Measurements from ENCODE around the gene LEAP2.

GRCh38 chr5:132677175-132677663 is 3.4 kb downstream of the IL4 start:
- PRO-cap = no peak
- RAMPAGE, long total RNA, 3 experiments = no peak in any of the 3 experiments

- PRO-cap = no peak
- RAMPAGE, long total RNA, 3 experiments = no peak in any of the 3 experiments
Measured at GRCh38 chr5:132749887-132750115, 2.6 kb downstream of the CCNI2 start.

DNA sequence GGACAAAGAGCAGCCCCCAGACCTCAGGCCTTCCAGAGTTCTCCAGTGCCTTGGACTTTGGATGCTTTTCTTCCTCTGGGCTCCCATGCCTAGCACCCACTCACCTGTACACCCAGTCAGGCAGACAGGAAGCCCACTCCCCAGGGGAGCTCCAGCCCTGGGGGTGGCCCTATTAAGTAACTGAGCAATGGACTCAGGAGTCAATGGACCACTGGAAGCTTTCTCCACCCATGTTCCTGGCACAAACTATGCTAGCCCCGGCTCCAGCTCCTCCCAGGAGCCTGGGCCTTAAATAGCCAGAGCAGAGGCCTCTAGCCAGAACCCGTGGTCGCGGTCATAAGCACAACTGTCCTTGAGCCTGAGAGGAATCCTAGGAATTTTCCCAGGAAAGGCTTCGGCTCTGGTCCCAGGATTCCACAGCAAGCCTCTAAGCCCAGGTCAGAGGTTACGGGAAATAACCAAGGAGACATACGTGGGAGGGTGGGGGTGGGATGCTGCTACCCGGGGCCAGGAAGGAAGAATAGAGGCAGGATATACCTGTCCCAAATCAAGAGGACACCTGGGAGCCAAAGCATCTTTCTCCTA is 5.5 kb downstream of the SEPTIN8 start:
- PRO-cap = bidirectional peak, plus-strand start at position 318 of the sequence, minus-strand start at position 265 of the sequence
- RAMPAGE, long total RNA, 3 experiments = no peak in any of the 3 experiments

DNA sequence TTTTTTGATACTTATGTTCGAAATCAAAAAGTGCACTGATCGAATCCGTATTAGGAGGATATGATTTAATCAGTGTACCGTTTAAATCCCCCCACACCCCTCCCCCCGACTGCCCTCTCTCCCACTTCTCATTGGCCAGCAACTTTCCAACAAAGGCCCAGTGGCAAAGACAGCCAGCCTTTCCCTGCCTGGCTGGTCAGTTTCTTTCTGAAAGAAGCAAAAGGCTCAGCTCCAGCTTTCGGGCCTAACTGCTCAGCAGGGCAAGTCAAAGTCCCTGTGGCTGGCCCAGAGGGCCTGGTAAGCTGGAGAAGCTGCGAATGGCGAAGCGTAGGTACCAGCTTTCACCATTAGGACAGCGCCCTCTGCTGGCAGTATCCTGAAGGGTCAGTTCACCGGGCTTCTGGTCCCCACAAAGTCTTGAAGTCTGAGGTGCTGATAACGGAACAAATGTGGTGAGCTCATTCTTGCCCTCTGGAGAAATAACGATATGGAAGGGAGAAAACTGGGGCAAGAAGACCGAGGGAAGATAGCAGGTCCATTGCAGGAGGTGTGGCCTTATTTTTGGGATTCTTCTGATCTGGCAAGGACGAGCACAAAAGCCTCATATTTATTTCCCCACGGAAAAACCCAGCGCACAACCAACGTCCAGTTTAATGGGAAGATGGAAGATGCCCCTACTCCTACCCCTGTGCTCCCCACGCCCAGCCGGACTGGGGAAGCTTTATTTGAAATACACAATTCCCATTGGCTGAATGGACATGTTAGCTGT is 7.0 kb downstream of the SOWAHA start:
- PRO-cap = no peak
- RAMPAGE, long total RNA, 3 experiments = no peak in any of the 3 experiments

DNA sequence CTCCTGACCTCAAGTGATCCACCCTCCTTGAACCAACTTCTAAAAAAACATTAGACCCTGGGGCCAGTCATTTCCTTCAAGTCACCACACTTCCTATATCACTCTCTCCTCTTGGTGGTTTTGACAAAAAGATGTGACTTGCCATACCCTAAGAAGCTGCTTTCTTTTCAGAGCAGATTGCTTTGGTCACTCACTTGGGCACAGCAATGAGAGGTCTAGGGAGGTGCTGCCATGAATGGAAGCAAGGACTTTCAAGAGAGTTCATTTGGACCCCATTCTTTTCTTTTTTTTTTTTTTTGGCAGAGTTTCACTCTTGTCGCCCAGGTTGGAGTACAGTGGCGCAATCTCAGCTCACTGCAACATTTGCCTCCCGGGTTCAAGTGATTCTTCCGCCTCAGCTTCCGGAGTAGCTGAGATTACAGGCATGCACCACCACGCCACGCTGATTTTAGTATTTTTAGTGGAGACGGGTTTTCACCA is 11.1 kb upstream of the SHROOM1 start:
- PRO-cap = no peak
- RAMPAGE, long total RNA, 3 experiments = no peak in any of the 3 experiments

- PRO-cap = no peak
- RAMPAGE, long total RNA, 3 experiments = no peak in any of the 3 experiments
Measured at GRCh38 chr5:132867274-132868051, 1.0 kb downstream of the UQCRQ start.

- PRO-cap = no peak
- RAMPAGE, long total RNA, 3 experiments = no peak in any of the 3 experiments
Measured at GRCh38 chr5:132872898-132873907, at the start of gene LEAP2. TSS of gene LEAP2 (plus strand) at chr5:132873668.

DNA sequence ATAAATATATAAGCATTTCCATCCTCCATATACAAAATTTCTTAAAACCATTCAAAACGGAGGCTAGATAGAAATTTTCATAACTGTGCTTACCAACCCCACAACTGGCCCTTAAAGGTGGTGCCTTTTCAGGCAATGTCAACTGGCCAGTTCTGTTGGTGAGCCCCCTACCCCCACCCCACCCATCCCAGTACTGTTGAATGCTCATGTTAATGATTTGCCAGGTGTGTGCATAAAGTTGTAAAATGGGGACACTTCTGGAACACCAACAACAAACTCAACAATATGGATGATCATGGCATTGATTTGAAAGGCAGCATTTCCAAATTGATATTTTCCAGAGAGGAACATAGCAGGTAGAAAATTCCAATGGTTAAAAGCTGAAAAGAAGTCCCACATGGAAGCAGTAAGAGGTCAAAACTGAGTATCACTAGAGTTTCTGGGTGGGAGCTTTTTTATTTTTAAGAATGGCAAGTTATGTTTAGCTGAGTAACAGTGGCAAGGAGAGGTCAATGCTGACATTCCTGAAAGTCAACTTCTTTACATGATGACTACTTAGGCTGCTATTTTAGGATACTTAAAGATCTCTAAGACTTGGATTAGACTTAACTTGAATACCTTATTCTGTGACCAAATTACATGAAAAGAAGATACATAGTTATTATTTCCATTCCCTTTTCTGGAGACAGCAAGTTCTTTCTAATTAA is 2.7 kb downstream of the LEAP2 start:
- PRO-cap = no peak
- RAMPAGE, long total RNA, 3 experiments = no peak in any of the 3 experiments

- PRO-cap = no peak
- RAMPAGE, long total RNA, 3 experiments = no peak in any of the 3 experiments
Measured at GRCh38 chr5:132877358-132878482, 4.3 kb downstream of the LEAP2 start.

GRCh38 chr5:132890248-132890567 is 16.7 kb downstream of the LEAP2 start:
- PRO-cap = no peak
- RAMPAGE, long total RNA, 3 experiments = no peak in any of the 3 experiments

- PRO-cap = no peak
- RAMPAGE, long total RNA, 3 experiments = no peak in any of the 3 experiments
Measured at GRCh38 chr5:132942239-132942720, 21.2 kb downstream of the AFF4 start.

DNA sequence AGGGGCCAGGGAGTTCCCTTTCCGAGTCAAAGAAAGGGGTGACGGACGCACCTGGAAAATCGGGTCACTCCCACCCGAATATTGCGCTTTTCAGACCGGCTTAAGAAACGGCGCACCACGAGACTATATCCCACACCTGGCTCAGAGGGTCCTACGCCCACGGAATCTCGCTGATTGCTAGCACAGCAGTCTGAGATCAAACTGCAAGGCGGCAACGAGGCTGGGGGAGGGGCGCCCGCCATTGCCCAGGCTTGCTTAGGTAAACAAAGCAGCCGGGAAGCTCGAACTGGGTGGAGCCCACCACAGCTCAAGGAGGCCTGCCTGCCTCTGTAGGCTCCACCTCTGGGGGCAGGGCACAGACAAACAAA is 28.9 kb downstream of the FSTL4 start:
- PRO-cap = no peak
- RAMPAGE, long total RNA, 3 experiments = no peak in any of the 3 experiments

GRCh38 chr5:133934257-133934763 is 34.1 kb downstream of the C5orf15 start:
- PRO-cap = no peak
- RAMPAGE, long total RNA, 3 experiments = no peak in any of the 3 experiments

DNA sequence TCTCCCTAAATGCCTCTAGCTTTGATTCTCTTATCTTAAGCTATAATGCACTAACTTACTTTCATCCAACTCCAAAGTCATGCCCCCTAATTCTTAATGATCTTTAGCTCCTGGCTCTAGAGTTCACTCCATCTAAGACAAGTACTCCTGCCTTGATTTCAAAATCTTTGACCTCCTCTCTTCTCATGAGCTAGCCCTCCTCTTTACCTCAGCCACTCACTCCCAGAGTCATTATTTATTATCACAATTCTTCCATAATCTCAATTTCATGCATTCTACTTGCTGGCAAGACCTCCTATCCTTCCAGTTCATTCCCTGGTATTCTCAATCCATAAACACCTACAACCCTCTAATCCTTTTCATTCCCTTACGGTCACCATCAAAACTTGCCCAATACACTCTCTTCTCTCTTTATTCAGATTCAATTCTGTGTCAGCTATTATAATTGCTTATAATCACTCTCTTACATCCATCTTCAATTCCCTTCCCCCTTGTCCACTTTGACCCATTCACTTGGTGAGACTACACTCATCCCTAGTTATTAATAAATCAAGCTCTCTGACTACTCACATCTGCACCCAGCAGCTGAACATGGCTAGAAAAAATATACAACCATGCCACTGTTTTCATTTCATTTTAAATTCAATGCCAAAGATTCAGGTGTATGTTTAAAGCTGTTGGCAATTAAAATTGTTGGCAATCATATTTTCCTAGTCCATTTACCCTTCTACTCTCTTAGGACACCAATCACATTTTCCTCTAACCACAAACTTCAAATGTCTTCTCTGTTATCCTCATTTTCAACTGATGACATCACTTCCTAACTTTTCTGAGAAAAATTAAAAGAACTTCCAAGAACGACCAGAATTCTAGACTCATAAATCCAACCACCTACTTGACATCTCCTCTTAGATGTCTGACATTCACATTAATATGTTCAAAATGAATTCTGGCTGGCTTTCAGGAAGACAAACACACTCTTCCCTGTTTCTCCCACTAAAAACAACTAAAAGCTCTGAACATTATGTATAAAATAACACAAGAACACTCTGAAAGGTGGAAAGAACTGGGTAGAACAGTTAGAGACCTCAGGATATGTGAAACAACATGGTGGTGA is 5.6 kb downstream of the C5orf15 start:
- PRO-cap = no peak
- RAMPAGE, long total RNA, 3 experiments = no peak in any of the 3 experiments

DNA sequence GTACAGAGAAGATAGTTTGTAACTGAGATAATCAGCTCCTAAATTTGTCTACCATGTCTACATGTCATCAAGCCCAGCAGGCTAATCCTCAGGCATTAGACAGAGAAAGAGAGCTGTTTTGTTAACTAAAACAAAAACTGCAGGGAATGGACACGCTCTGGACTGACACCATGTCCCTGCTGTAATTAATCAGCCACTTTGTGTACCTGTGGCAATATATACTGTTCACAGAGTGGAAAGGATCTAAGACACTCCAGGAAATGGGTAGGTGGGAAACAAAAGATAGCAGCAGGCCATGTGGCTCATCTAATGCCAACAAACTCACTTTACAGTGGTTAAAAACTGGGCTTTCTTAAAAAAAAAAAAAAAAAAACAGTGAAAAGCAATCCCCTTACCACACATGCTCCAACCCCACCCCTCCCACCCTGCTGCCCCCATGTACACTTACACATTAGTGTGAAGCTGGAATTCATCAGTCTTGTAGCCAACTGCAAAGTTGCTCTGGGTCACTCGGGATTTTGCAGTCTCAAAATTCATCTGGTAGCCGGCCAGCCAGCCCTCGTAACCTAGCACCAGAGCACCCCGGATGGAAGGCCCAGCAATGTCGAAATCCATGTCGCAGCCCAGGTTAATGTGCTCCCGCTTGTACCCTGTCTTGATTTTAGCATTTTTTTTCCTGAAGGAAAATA is 12.0 kb upstream of the C5orf15 start:
- PRO-cap = no peak
- RAMPAGE, long total RNA, 3 experiments = no peak in any of the 3 experiments

DNA sequence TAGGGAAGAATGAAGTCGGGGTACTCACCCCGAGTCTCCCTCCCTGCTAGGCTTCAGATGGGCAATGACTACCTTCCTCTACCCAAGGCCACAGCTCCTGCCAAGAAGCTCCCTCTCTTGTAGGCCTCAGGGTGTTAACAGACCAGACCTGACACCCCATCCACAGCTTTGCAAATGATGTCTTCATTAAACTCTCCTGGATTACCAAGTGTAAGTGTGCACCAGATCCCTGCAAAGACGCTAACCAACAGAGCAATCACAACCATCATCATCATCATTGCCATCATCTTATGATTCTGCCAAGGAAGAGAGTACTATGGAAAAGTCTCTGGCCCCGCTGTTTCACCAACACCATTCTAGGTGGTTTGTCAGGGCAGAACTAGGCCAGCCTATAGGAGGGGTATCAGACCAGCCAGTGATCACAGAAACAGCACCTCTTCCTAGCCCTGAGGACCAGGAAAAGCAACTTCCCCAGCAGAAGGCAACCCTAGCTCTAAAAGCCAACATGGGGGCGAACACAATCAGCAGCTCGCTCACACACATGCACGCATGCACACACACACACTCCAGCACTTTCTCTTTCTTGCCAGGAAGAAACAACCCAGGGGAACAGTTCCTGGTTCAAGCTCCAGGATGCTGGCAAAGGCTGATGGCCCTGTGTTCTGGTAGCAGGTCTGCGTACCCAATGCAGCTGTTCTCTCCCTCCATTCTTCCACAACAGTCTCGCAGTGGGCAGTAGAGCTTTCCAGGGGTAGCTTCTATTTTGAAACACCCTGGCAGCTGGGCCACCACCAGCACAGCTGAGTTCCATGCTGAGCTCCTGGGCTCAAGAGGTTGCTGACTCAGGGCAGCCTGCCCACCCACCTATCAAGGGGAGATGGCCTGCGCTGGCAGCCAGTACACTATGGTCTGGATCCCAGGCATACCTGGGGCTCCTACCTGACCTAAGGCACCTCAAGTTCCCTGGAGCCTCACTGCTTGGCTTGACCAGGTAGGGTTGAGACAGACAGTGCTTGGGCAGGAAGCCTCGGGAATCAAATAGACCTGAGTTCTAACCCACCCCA is 4.9 kb downstream of the VDAC1 start:
- PRO-cap = no peak
- RAMPAGE, long total RNA, 3 experiments = no peak in any of the 3 experiments

DNA sequence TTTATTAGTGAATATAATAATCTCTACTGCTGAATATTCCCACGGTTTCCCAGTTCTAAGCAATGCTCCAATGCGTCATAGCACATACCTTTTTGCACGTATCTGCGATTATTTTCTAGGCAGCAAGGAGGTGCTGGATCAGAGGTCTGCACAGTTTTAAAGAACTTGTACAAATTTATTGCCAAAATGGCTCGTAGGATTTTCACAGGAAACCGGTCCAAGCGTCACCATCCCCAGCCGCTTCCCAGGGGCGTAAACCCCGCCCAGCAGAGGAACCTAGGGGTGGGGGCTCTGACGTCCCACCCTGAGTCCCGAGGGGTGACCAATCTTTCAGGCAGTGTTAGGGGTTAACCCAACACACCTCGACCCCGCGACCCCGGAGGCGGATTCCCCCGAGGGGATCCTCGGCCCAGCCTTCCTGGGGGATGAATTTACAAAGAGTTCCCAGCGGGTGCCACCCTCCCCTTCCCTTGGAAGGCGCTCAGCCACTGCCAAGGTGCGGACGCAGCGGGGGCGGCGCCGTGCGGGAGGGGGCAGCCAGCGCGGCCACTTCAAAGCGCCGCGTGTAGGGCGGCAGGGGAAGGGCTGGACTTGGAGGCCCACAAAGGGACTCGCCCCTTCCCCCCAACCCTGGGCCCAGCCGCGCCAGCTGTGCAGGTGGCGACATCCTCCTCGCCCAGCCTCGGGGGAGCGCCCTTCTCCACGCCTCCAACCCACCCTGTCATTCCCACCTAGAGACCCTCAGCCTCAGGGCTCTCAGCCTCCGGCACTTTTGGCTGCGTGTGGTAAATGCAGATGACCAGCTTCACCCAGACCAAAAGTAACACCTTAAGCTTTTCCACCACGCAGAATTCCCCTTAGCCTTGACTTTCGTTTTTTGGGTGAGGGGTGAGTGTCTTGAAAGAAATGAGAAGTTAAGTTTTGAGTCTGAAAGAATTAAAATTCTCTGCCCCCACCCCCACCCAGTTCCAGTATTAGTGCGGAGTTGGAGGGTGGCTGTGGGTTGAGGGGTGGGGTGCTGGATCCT is 43.4 kb upstream of the TCF7 start:
- PRO-cap = no peak
- RAMPAGE, long total RNA, 3 experiments = no peak in any of the 3 experiments

DNA sequence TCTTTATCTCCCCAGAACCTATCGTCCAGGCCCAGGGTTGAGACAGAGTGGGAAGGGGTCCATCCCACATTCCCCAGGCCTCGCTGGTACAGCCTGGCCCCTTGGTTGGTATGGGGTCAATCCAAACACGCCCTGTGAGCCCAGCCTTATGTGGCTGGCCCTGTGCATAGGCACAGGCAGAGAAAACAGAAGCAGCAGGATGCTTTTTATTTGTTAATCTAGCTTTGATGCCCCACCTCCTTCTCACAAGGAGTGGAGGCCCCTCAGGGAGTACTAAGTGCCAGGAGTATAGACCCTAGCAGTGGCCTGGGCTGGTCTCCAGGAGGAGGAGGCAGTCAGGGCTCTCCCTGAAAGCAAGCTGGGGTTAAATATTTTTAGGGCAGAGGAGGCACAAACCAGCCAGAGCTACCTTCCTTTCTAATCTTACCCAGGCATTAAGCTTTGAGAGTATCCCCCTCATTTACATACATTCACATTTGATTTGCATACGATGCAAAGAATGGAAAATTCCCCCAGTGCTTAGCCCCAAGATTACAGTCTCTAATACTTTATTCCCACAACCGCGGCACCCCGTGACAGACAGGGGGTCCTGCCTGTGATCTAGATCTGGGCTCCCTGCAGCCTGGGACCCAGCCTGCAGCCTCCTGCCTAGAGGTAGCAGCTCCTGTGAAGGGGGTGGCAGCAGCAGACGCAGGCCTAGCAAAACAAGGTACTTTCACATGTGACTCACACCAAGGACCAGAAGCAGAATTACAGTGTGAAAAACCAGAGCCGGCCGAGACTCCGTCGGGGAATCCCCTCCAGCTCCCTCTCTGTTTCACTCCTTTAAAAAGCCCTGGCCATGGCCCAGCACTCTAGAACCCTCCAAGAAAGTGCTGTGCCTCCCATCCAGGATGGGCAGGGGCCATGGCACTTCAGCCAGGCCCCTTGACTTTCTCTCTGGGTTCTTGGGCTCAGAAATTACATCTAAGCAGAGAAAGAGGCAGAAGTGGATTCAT is 14.3 kb upstream of the TCF7 start:
- PRO-cap = no peak
- RAMPAGE, long total RNA, 3 experiments = no peak in any of the 3 experiments

GRCh38 chr5:134190999-134191696 is 14.4 kb upstream of the SKP1 start:
- PRO-cap = no peak
- RAMPAGE, long total RNA, 3 experiments = no peak in any of the 3 experiments

GRCh38 chr5:134227303-134227613 is 1.4 kb upstream of the PPP2CA start:
- PRO-cap = no peak
- RAMPAGE, long total RNA, 3 experiments = no peak in any of the 3 experiments

Data from subcutaneous adipose tissue (tissue), 3 donors.